Myometrial cell (primary cell): ENCODE measurements around a stretch of chr5.

DNA sequence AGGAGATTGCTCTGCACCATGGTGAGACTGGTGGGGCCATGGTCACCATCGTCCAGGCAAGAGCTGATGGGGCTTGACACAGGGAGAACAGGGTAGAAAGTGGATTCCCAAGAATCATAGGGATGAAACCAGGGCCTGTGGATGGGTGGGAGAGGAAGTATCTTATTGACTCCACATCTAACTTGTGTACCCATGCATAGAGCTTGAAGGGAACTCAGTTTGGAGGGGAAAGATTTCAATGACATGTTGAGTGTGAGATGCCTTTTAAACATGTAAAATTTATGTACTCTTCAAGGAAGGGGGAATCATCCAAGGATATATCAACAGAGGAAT lies 4.4 kb downstream of the TCOF1 start:
- RAMPAGE, long total RNA = no peak

DNA sequence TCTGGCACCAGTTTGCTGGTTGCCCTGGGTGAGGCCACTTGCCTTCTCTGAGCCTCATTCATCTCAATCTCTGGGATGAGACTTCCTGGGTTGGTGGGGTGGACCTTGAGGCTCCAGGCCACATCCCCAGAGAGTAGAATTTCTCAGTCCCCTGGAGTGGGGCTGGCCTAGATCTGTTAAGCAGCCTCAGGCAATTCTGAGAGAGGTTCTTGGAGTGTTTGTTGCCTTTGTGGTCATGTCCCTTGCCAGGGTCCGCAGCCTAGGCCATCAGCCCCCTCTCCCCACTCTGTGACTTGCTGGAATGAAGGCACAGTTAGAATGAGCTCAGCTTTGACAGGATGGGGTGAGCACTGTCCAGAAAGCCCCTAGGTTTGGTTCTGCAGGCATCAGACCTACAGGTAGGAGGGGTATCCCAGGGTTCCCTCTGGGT lies 27.3 kb downstream of the CD74 start:
- RAMPAGE, long total RNA = no peak

- RAMPAGE, long total RNA = no peak
Observed at GRCh38 chr5:150410462-150410926, 2.2 kb downstream of the CD74 start.

- RAMPAGE, long total RNA = no peak
Observed at GRCh38 chr5:150414194-150414909, 1.6 kb upstream of the CD74 start.

GRCh38 chr5:150464386-150465123 lies 15.0 kb upstream of the RPS14 start:
- RAMPAGE, long total RNA = no peak

- RAMPAGE, long total RNA = no peak
Observed at GRCh38 chr5:150473051-150473307, 23.4 kb upstream of the RPS14 start.

- RAMPAGE, long total RNA = no peak
Observed at GRCh38 chr5:150498954-150499541, 8.9 kb upstream of the NDST1 start.

DNA sequence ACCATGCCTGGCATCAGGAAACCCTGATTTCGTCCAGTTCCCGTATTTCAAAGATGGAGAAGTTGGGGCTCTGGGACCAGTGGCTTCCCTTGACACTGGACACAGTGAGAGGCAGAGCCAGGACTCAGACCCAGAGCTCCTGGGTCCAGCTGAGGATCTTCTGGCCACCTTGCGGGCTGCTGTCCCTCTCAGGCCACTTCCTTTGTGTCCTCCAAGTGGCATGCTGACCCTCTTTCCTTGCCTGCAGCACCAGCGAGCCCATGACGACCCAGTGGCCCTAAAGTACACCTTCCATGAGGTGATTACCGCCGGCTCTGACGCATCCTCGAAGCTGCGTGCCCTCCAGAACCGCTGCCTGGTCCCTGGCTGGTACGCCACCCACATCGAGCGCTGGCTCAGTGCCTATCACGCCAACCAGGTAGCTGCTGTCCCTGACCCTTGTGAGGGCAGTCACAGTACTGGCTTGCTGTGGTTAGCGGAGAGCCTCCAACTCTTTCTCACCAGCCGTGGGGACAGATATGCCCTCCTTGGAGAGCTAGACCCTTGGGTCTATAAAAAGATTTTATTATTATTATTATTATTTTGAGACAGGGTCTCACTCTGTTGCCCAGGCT lies 40.1 kb downstream of the NDST1 start:
- RAMPAGE, long total RNA = no peak

- RAMPAGE, long total RNA = no peak
Observed at GRCh38 chr5:150593475-150594323, 46.8 kb upstream of the SYNPO start.

DNA sequence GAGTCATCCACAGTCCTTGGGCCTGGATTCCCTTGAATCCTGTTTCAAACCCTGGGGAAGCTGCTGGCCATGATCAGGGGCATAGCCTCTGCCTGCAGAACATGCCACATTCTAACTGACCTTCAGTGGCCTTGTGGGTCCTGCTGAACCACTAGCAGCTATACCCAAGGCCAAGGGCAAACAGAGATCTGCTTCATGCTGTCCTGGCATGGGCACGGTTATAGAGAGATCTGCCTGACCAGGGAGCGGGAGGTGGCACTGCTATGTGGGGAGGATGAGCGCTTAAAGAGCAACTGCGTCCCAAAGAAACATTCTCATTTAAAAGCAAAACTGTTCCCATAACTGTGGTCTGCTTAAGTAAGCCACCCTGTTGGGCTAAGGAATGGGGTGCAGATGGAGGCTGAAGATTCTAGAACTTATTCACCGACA lies 36.5 kb upstream of the SYNPO start:
- RAMPAGE, long total RNA = no peak

DNA sequence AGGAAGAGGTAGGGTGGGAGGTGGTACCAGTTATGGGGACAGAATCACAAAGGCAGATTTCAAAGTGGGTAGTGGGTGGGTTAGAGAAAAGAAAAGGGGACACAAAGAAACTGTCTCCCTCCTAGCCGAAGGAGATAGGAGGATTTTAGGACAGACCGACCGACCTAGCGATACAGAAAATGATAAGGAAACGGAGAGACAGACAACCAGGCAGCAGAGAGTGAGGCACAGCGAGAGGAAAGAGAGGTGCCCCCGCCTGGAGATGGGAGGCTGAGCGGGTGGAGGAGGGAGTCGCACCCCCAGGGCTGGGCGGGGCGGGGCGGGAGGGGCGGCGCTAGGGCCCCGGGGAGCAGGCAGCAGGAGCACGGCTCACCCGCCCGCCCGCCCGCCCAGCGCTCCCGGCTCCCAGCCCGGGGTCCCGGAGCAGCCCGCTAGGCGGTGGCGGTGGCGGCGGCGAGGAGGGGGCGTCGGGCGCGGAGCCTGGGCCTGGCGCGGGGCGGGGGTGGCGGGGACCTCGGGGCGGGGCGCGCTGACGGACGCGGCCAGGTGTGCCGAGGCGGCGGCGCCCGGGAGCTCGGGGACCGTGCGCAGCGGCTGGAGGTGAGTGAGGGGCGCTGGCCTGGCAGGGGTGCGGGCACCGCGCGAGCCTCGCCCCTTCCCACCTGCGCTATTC lies 16.0 kb upstream of the SYNPO start:
- RAMPAGE, long total RNA = no peak

GRCh38 chr5:150636279-150637115 lies 4.0 kb upstream of the SYNPO start:
- RAMPAGE, long total RNA = no peak

- RAMPAGE, long total RNA = no peak
Observed at GRCh38 chr5:150638680-150639736, 1.5 kb upstream of the SYNPO start.

GRCh38 chr5:150647722-150648797 lies 7.6 kb downstream of the SYNPO start:
- RAMPAGE, long total RNA = no peak

DNA sequence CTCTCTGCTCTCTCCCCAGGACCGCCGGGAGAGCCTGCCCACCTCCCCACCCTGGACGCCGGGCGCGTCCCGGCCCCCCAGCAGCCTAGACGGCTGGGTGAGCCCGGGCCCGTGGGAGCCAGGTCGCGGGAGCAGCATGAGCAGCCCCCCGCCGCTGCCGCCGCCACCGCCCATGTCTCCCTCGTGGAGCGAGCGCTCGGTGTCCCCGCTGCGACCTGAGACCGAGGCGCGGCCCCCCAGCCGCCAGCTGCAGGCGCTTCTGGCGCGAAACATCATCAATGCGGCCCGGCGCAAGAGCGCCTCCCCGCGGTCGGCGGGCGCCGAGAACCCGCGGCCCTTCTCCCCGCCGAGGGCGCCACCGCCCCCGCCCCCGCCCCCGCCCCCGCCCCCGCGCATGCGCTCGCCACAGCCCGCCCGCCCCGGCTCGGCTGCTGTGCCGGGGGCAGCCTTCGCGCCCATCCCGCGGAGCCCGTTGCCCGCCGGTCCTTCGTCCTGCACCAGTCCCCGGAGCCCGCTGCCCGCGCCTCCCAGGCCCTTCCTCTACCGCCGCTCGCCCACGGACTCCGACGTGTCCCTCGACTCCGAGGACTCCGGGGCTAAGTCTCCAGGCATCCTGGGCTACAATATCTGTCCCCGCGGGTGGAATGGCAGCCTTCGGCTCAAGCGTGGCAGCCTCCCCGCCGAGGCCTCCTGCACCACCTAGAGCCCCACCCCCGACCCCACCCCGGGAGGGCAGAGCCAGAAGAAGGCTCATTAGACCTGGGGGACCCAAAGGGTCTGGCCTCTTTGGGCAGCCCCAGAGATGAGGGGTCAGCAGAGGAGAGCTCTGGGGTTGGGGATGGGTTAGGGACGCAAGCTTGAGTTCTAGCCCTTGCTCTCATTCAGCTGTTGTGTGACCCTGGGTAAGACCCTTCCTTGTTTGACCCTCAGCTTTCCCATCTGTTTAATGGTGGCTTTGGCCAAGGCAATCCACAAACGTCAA lies 4.4 kb upstream of the MYOZ3 start:
- RAMPAGE, long total RNA = no peak

GRCh38 chr5:150673731-150673950 lies 12.6 kb downstream of the MYOZ3 start:
- RAMPAGE, long total RNA = no peak

DNA sequence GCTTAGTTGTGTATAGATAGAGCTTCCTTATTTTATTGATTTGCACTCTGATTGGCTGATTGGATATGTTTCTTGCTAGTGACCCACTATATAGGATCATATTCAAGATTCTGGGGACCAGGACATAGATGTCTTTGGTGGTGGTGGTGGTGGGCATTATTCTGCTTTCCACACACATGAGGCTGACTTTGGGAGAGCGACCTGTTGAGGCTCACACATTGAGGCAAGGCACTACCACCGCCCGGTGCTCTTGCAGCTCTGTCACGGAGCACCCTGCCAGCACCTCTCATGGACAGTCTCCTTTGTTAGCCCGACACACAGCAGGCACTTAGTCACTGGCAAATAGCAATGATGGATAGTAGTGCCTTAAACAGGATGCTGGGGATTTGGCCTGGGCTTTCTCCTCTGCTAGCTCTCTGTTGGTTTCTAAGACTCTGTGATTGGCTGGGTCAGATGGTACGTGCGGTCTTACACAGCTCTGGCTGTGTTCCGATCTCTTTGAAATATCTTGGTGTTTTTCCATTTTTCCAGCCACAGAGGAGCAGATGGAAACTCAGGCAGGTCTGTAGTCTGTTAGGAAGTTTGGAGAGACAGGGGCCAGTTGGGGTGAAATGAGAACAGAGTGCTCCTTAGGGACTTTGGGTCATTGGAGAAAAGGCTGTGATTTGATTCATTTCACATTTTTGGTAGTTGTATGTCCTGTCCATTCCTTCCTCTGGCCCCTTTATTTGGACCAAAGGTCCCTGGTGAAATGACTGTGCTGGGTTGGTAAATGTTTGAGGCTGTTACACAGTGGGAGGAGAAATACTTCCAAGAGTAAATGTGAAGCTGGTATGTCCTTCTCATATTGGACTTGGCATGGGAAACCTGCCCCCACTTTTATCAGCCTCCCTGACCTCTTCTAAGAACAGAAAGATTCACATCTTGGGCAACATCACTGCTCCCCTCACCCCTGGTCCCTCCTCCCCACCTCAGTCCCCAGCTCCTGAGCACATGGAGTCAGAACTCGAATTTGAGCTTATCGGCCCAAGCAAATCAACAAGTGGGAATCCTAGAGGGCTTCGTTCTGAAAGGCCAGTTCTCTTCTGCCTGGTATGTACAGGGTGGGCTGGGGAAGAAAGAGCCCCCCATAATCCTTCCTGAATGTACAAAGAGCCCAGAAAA lies 3.3 kb downstream of the SMIM3 start:
- RAMPAGE, long total RNA = no peak

DNA sequence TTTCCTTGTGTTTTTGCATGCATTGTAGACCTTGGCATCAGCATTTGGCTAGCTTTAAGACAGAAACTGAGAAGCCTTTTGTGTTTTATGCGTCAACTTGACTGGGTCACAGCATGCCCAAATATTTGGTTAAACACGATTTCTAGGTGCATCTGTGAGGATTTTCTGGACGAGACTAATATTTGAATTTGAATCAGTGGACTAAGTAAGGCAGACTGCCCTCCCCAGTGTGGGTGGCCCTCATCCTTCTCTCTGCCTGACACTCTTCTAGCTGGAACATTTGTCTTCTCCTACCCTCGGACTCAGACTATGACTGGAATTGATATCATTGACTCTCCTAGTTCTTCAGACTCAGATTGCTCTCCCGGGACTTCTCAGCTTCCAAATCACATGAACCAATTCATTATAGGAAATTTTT lies 20.4 kb upstream of the GPX3 start:
- RAMPAGE, long total RNA = no peak

DNA sequence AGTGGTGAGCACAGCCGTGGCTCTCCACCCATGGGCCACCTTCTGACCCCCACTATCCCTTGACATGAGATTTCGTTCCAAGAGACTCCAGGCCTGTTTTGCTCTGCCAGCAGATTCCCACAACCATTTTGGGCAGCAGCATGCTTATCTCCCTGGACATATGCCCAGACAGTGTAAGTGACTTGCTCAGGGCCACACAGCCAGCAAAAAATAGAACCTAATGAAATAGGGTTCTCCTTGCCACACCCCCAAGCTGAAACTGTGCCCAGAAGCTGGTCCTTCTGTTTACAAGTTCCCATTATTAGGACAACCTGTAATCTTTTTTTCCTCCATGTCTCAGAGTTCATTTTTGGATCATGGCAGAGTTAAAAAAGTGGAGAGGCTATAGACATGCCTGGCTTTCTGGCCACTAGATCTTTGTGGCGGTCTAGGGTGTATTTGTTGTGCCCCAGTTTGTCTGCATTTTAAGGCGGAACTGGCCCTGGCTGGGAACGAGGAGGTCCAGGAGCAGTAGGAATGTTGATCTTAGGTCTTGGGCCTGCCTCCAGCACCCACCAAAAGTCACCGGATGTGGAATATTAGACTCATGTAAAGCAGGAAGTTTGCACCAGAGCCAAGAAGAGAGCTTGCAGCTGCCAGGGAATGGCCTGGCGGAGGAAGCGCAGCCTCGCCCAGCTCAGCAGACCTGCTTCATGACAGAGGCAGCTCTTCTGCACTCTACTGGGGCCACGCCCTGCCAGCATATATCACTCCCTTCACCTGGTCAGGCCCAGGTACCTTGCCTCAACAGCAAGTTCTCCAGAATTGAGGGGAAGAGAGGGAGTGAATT lies 3.1 kb downstream of the GPX3 start:
- RAMPAGE, long total RNA = no peak

DNA sequence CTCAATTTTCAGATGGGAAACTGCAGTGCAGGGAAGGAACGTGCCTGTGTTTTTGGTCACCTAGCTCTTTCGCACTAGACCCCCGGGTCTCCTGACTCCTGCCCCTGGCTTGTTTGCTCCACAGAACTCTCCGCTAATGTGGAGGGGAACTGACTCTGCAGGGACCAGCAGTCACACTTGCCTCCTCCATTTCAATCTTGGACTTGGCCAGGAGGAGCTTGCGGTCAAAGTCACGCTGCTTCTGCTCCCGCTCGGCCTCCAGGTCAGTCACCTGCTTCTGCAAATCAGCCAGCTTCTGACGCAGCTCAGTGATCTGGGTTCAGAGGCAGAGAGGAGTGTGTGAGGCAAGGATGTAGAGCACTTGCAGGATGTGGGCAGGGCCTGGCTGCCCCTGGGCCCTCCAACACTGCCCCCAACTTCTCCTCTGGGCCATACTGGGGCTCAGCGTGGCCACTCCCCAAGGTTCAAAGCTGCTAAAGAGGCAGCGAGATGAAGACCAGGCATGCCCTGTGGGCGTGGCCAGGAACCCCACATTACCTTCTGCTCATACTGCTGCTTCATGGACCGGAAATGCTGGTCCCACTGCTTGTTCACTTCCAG lies 22.1 kb downstream of the GPX3 start:
- RAMPAGE, long total RNA = no peak